ENCODE results near the gene CELF2.

DNA sequence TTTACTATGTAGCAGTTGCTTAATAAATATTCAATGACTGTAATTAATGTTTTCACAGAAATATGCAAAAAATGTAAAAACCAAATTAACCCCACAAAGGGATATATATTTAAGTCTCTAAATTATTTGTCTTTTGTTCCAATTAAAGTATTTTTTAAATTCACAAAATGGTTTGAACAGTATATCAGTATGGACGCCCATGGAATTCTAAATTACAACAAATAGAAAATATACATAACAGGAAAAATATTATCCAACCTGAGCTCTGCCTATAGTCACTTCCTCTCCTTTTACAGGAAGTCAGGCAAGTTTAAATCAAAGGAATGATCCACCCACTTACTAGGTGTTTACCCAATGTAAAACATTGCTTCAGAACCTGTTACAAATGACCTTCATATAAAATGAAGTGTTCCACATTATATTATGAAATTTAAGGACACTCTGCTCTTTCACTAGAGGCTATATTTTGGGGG lies 722.4 kb downstream of the GATA3 start:
- PRO-cap, result no peak

- PRO-cap, result no peak
Observed at GRCh38 chr10:10044859-10045354, 972.8 kb upstream of the CELF2 start.

GRCh38 chr10:10801048-10801307 lies 216.7 kb upstream of the CELF2 start:
- PRO-cap, result no peak

GRCh38 chr10:10824309-10824943 lies 193.2 kb upstream of the CELF2 start:
- PRO-cap, result no peak

DNA sequence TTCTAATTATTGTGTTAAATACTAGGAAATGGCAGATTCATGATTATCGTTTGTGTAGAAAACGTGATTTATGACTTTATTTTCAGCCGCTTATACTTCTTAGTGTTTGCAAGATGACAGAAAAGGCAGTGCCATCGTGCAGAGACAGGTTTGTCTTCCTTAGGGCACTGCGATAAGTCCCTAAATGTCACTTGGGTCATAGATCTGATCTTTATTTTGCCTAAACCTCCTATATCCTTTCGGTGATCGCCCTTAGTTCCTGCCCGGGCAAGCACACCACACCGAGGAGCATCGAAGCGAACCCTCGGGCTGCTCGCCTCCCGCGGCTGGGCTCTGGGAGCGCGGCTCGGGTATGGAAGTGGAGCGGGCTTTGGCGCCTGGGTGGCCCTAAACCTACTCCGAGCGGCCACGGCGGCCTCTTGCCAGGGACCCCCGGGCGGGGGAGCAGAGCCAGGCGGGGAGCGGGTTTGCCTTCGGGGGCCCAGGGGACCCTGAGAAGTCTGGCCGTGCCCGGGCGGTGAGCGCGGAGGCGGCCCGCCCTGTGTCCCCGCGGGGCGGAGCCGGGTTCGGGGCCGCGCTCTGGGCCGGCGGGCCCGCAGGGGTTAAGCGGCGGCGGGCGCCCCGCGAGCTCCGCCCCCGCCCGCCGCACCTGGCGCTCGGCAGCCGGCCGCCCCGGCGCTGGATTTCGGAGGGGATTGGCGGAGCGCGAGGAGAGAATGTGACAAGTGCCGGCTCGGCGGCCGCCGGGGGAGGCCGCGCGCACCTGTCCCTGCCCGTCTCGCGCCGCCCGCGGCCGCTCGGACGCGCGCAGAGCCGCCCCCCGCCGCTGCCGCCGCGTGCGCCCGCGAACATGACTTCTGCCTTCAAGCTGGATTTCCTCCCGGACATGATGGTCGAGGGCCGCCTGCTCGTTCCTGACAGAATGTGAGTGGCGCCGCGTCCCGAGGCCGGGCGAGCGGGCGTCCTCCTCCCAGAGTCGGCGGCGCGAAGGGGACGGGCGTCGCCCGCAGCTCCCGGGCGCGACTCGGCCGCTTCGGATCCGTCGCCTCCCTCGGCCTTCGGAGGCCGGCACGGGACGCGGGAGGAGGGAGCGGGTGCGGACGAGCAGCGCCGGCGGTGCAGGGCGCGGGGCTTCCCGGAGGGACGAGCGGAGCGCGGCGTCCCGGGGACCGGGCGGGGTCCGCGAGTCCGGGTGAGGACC lies at the start of gene CELF2:
Gene CELF2, plus strand, starts transcription at position 633 of the 1,201 bp plus-strand sequence.
- PRO-cap, result no peak

DNA sequence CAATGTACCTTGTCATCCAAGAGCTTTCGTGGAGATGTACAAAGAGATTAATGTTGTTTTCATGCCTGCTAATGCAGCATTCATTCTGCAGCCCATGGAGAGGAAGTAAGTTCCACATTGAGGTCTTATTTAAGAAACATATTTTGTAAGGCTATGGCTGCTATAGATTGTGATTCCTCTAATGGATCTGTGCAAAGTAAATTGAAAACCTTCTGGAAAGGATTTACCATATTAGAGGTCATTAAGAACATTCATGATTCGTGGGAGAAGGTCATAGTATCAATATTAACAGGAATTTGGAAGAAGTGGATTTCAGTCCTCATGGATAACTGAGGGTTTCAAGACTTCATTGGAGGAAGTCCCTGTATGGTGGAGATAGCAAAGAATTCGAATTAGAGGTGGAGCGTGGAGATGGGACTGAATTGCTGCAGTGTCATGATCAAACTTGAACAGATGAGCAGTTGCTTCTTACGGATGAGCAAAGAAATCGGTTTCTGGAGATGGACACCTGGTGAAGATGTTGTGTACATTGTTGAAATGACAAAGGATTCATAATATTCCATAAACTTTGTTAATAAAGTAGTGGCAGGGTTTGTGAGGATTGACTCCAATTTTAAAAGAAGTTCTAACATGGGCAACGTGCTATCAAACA lies 44.6 kb downstream of the CELF2 start:
- PRO-cap, result no peak

- PRO-cap, result no peak
Observed at GRCh38 chr10:11073444-11074027, 55.9 kb downstream of the CELF2 start.

DNA sequence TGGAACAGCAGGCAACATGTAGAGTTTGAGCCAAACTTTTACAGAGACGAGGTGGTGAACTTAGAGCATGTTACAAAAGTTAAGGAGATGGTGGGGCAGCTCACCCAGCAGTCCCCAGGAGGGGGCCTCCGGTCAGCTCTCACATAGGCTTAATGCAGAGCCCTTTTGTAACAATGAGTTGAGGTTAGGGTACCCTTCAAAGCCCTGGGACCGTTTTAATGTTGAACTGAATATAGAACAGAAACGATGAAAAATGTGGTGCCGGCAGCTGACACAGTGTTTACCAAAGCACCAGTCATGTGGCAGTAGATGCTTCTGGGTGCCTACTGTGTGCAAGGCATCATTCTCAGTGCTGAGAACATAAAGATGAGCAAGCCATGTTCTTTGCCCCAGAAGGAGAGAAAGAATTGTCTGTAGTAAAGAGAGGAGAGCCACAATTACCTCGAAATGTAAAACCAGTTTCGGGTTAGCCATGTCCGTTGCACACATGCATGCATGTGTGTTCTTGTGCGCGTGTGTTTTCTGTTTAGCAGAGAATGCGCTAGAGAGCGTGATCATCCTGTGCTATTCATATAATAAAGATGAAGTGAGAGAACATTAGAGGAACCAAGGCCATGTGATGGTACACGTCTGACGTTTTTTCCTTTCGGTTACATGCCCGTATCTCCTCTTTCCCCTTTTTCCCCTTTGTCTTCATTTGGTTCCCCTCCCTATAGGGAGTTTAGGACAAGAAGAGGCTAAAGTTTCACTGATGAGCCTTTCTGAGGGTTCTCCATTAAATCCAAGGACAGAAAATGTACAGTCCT lies 158.0 kb downstream of the CELF2 start:
- PRO-cap, result no peak

GRCh38 chr10:11240506-11241356 lies 223.1 kb downstream of the CELF2 start:
- PRO-cap, result no peak

DNA sequence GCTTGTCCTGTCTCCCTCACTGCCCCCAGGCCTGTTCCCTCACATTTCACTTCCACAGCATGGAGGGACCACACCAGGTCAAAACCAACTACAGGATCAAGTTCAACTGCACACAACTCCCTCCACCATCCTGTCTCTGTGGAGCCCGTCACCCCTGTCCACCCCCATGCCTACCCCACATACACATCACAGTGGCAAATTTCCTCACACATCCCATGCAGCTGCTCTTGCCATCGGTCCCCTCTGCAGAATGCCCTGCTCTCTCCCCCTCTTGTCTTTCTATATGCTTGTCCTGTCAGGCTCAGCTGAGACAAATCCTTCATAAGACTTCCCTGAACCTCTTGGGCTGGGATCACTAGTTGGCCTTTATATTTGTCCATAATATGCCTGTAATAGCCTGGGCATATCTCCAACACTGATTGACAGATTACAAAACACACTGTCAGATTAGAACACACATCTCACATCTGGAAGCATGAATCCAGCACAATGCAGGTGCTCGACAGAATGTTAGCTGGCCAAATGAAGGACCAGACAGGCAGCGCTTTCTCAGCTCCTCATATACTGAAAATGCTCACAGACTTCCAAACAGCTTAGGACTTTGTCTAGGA lies 153.9 kb downstream of the USP6NL start:
- PRO-cap, result no peak

- PRO-cap, result no peak
Observed at GRCh38 chr10:11609398-11610061, 1.9 kb downstream of the USP6NL start.

DNA sequence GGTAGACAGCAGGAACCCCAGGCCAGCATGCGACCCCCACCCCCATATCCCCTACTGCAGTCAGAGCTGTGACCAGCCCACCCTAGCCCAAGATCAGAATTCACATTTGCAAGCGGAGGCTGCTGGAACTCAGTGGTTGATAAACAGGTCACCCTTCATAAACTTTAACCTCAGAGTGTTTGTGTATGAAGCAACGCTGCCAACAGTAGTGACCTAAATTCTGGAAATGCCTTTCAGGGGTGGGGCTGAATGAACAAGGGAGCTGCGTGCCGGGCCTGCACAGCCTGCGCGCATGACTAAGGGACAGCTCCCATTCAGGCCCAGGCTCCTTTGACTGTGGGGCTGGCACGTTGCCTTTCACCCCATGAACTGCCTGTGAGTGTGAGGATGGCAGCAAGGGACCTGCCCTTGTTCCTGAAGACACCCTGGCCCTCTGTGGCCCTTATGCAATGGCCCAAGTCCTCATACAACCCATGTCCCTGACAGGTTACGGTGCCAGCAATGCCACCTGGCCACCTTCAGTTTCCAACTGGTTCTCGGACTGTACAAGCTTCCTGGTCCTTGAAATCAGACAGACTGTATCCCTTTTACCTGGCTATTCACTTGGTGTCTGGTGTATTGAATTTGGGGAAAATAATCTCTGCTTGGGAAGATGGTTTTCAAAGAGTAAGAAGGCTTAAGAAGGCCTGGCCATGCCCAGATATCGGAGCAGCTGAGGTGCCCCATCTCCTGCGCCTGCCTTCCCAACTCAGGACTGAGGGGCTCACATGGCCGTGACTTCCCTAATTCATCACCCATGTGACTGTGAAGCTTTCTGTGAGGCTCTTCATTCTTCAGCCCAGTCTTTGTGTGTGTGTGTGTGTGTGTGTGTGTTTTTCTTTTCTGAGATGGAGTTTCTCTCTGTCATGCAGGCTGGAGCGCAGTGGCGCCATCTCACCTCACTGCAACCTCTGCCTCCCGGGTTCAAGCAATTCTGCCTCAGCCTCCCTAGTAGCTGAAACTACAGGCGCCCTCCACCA lies 52.9 kb downstream of the PROSER2 start:
- PRO-cap, result no peak

GRCh38 chr10:11881077-11881771 lies 58.1 kb downstream of the PROSER2 start:
- PRO-cap, result no peak

- PRO-cap, result no peak
Observed at GRCh38 chr10:11958879-11959595, 83.6 kb downstream of the UPF2 start.

GRCh38 chr10:12122487-12123005 lies 6.9 kb upstream of the SEC61A2 start:
- PRO-cap, result no peak

GRCh38 chr10:12193046-12193747 lies 2.5 kb downstream of the NUDT5 start:
- PRO-cap, result no peak

GRCh38 chr10:12194916-12195113 lies 876 bp downstream of the NUDT5 start:
- PRO-cap, result no peak

GRCh38 chr10:12243782-12244279 lies 47.8 kb downstream of the CDC123 start:
- PRO-cap, result no peak

DNA sequence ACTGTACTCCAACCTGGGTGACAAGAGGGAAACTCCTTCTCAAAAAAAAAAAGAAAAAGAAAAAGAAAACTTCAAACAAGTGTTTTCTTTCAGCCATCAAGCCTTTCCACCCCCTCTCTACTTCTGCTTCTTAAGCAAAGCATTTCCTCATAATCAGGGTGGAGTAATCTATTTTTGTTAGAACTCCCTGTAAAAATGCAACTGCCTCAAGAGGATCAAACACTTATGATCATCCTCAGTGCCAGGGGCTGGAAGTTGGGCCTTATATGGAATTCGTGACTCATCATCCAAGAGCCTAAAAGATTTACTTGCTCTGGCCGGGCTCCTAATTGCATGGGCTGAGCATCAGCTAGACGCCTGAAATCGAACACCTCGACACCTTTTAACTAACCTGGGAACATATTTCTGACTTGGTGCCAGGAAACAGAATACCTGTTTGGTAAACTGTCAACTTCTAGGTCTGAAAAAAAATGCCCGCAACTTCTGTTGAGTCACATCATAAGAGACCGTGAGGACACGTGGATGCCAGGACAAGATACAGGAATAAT lies 74.9 kb downstream of the CDC123 start:
- PRO-cap, result no peak

DNA sequence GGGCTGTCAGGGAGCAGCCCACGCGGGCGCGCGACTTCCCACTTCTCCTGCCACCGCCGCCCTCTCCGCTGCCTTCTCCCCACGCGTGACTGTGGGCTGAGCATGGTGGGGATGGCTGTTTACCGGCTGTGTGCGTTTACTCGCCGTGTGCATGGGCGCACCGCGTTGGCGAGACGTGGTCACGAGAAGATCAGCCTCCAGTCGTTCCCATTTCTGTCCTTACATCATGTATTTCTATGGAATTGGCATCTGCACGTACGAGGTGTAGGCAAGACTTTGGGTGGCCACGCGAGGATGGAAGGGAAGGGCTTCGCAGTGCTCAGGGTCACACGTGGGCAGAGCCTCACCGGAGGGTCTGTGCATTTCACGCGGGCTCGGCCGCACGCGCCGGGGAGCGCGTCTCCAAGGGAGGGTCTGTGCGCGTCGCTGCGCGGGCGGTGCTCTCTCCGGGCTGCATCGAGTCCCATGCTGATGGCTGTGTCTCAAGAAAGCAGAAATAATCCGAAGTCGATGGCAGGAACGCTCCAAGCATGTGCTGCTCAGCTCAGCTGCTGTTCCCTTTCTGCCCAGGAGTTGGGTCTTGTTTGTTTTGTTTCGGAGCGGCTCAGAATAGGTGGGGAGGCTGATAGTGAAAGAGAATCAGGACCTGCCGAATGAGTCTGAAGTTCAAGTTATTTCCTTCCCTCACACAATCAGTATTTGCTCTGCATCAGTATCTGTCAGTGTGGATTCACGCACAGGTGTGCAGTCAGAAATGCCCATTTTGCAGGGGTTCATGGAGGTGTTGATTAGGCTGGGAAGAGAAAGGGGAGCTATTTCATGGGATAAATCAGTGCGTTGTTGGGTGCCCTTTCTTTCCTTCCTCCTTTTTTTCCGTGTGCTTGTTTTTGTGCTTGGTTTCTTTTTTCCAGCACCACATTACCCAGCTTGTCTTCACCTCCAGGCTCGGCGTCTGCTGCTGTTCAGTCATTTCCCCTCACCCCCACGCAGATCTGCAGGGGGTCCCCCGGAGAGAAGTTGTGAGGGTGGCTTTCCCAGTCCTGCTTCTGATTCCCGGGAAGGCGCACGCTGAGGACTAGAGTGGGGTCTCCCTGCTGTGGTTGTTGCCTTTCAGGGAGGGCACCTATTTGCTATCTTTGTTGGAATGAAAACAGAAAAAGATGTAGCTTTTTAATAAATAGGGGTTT lies 1.2 kb downstream of the CAMK1D start:
- PRO-cap, result no peak

Data from peritoneum (tissue), 1 donor.